Natural killer cell (primary cell): ENCODE measurements around the gene OR51S1.

DNA sequence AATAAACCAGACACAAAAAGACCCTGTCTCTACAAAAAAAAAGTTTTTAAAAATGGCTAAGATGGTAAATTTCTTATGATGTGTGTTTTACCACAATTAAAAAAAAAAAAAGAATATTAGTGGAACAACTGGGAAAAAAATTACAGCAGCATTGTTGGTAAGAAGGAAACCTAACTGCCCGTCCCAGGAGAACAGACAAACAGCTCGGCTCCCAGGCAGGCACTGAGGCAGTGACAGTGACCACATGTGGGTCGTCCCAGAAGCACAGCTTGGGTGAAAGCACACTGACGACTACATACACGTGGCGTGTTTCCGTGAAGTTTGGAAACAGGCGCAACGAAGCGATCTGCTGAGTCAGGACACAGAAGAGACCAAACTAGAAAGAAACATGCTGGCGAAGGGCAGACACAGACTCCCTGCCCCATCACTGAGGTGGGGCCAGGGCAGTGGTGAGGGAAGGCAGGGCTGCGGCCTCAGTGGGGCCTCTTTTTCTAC lies 20.3 kb downstream of the CARS1 start:
- PRO-cap: no peak

DNA sequence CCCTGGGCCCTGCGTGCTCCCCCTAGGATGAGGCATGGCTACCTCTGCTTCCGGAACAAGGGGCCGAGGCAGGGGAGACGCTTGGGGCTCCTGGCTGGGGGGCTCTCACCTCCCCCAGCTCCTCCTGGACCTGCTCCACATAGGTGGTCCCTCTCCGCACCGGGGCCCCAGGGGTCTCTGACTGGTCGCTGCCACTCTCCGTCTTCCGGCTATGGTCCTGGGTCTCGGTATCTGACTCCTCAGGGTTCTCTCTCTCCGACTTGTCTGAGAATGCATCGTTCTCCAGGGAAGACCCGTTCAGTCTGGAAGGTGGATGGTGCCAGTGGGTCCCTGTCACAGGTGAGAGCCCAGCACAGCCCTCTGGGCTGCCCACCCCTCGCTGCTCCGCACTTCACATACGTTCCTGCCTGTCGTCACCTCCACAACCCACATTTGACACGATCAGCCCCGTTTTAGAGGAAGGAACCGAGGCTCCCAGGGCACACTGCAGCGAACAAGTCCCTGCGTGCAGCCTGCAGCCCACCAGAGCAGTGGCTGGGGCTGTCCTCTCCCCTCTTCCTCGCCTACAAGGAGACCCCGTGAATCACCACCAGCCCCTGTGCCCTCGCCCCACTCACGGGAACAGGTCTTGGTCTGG lies 50.0 kb upstream of the CARS1 start:
- PRO-cap: no peak

GRCh38 chr11:3146871-3147409 lies 18.2 kb downstream of the OSBPL5 start:
- PRO-cap: no peak

GRCh38 chr11:3153265-3153886 lies 11.7 kb downstream of the OSBPL5 start:
- PRO-cap: no peak

- PRO-cap: no peak
These were observed 21.1 kb downstream of the ZNF195 start for GRCh38 chr11:3357509-3358656.

- PRO-cap: no peak
These were observed 19.4 kb downstream of the ZNF195 start for GRCh38 chr11:3359202-3360294.

DNA sequence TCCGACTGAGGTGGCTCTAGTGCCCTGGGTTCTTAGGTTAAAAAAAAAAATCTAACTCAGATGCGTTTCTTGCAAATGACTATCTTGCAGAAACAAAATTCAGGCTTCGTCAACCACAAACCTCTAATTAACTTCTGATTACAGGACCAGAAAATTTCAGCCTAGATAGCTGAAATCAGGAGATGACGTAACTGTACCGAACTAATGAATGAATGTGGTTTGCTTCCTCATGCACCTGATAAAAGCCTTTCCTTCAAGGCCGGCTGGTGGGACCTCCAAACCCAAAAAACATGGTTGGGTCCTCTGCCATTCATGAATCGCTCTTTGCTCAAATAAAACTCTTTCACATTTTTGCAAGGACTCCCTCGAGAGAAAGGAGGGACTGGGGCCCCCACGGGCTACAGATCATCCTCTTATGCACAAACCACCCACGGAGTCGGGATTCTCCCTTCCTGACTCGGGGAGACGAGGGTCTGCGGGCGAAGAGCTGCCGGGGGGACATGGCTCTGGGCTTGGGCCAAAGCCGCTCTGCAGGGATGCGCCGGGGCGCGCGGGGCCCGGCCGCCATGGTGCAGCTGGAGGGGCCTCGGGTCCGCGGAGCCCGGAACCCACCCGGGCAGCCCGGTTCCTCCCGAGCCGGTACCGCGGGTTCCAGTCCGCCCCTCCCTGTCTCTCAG lies 469 bp downstream of the ZNF195 start:
- PRO-cap: no peak

DNA sequence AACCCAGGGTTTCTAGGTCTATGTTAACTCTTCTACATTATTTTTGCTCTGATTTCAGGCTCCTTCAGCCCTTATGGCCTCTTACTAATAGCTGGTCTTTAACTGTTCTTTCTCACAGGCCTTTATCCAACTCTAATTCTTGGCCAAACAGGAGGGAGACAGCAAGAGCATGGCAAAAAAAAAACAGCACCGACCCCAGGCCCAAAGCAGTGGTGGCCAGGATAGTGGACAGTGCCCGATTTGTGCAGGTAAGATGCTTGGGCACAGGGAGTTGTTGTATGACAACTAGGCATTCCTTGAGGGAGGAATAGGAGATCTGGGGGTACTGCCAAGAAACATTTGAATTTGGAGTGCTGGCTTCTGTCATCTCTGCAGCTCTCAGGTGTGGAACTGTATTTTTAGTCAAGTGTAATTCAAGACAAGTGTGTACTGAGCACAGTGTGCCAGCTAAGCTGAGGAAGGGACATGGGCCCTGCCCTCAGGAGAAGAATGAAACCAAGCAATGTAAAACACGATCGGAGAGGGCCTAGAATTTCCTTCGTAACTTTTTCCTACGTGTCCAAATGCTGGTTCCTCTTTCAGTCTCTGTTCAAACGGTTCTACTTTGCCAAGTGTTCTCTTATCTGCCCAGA lies 27.9 kb downstream of the ART5 start:
- PRO-cap: no peak

GRCh38 chr11:3776215-3776521 lies 21.2 kb downstream of the NUP98 start:
- PRO-cap: no peak

- PRO-cap: no peak
These were observed 6.1 kb downstream of the NUP98 start for GRCh38 chr11:3791274-3791704.

- PRO-cap: no peak
These were observed 4.6 kb upstream of the NUP98 start for GRCh38 chr11:3802028-3802342.

DNA sequence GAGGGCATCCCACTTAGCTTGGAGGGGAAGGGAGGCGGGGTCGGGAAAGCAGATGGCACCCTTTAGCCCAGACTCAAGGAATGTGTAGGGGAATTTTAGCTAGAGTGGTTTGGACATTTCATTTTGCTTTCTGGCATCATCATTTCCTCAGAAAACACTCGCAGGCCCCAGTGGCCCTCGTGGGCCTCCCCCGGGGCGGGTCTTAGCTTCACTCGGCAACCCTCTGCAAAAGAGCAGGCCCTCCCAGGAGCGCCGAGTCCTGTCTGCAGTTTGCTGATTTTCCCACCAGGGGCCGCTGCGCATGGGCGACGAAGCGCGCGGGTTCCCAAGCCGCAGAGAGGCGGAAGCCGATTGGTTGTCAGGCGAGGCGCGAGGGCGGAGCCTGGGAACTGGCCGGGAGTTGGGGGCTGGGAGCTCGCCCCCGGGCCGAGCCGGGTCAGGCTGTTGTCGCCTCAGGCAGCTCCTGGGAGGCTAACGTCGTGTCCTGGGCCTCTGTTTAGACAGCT lies 646 bp upstream of the STIM1 start:
- PRO-cap: bidirectional peak, plus-strand start at position 440 of the sequence, minus-strand start at position 132 of the sequence

DNA sequence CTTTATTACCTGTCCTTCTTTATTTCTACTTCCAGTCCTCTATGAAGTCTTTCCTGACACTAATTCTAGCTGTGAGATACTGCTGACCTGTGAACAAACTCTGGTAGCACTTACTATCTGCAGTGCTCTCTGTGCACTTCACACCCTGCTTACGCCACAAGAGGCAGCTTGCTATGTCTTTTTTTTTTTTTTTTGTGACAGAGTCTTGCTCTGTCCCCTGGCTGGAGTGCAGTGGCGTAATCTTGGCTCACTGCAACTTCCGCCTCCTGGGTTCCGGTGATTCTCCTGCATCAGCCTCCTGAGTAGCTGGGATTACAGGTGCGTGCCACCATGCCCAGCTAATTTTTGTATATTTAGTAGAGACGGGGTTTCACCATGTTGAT lies 10.8 kb downstream of the STIM1 start:
- PRO-cap: bidirectional peak, plus-strand start at position 250 of the sequence, minus-strand start at position 102 of the sequence

- PRO-cap: no peak
These were observed 84.6 kb downstream of the STIM1 start for GRCh38 chr11:3939814-3940715.

GRCh38 chr11:4182027-4182544 lies 87.5 kb downstream of the RRM1 start:
- PRO-cap: no peak

DNA sequence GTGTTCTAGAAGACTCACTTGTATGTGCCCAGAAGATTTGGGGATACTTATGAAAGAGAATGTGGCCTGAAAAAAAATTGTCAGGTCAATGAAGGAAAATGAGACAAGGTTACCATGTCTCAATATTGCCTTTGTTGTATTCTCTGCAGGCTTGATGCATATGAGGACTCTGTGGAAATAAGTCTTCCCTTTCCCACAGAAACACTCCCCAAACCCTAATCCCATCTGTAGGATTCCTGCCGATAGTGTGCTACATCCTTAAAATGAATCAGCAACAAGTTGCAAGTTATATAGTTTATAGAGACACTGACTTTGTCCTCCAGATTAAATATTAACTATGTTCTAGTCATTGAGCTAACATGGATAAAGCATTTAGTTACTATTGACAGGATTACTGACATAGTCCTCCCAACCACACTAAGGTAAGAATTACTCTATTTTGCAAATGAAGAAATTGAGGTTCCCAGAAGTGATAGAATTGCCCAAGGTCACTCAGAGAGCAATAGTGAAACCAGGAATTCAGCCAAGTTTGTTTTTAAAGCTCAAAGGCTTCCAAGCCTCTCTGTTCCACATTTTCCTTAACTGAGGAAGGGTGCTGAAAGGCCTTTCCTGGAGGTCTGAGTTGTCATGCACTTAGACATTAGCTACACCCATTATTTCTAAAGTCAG lies 1.9 kb downstream of the OR52M1 start:
- PRO-cap: no peak

DNA sequence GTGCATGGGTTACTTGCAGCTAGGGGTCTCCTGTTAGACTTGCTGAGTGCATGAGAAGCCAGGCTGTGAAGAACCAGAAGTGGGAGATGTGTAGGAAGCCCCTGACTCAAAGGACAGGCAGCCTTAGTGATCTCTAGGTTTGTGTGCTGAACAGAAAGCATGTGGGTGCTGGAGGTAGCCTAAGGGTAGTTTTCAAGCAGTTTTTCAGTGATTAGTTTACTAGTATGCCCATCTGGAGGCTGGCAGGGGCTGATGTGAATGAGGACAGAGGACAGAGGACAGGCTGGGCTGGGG lies 226 bp downstream of the OR51E1 start:
- PRO-cap: no peak

GRCh38 chr11:4704008-4704619 lies 470 bp upstream of the MMP26 start:
- PRO-cap: no peak

DNA sequence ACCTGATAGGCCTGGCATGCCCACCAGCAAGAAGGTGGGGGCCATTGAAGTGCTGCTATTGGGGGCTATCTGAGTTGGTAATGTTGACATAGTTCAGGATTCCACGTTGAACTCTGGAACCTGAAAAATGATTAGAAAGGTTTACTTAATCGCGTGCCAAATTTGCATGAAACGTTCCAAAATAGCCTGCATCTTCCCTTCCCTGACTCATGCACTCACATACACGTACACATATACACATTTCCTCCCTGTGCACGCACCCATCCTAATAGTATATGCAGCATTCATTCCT lies at the start of gene OR51S1:
Gene OR51S1 (minus strand): TSS at position 90 of the 292 bp plus-strand sequence.
- PRO-cap: no peak

GRCh38 chr11:5031412-5031650 lies 15.0 kb upstream of the OR52J3 start:
- PRO-cap: no peak